ENCODE data around the gene RANBP3L.

DNA sequence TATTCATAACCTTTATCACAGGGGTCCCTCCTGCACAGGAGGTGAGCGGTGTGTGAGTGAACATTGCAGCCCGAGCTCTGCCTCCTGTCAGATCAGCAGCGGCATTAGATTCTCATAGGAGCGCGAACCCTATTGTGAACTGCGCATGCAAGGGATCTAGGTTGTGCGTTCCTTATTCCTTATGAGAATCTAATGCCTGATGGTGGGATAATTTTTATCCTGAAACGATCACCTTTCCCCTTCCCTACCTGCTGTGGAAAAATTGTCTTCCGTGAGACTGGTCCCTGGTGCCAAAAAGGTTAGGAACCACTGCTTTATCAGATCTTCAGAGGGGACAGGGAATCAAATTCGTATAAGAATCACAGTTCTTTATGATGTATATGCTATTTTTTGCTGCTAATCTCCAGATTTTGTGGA is 9.2 kb downstream of the SUB1 start:
- PRO-cap, 4 experiments, result no peak in any of the 4 experiments
- RAMPAGE, long total RNA, 2 experiments, result no peak in any of the 2 experiments
- RRBS, result no CpG with 5 or more reads among the region's 10 CpGs

DNA sequence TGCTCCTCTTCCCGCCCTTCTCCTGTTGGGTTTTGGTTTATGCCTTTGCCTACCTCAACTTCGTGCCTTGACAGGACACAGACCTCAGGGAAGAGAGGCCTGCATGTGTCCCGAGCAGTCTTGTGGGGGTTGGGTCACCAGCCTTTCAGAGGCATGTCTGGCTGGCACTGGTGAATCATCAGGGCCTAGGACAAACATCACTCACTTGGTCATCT is 56.8 kb downstream of the NPR3 start:
- PRO-cap, 4 experiments, result no peak in any of the 4 experiments
- RAMPAGE, long total RNA, 2 experiments, result no peak in any of the 2 experiments
- RRBS, result no CpG with 5 or more reads among the region's 3 CpGs

DNA sequence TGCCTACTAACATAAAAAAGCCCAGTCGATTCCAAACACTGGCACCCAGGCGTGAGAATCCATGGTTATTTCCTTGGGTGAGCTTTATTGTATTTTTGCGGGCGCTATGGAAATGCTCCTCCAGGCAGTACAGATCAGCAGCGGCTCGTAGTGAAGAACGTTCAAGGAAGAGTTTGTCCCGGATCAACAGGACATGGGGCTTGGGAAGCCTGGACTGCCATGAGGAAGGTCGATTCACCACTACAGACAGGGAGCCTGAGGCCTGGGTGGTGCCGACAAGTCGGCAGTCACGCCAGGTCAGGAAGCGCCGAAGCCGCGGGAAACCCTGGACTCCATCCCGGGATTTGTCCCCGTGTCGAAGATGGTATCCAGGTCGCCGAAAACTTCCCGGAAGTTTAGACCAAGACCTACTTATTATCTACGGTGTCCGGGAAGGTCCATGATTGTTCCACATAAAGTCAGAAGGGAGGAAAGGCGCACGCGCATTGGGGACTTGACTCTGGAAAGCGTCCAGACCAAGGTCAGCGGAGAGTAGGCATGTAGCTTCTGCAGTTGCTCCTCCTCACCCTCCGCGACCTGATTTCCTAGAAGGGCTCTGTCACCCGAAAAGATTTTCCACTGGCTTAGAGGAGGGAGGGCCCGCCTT is 385 bp upstream of the TARS1 start:
- PRO-cap, 4 experiments, result peak in 4 of 4 experiments; most common plus-strand start position 513 of the sequence (in 3); most common minus-strand start position 578 of the sequence (in 3)
- RAMPAGE, long total RNA, 2 experiments, result start-site peak on the minus strand in 1 of 2 experiments, centred at position 362 of the sequence, 16 reads per replicate
- RRBS, result 7% methylated on average over 7 of the region's 33 CpGs

DNA sequence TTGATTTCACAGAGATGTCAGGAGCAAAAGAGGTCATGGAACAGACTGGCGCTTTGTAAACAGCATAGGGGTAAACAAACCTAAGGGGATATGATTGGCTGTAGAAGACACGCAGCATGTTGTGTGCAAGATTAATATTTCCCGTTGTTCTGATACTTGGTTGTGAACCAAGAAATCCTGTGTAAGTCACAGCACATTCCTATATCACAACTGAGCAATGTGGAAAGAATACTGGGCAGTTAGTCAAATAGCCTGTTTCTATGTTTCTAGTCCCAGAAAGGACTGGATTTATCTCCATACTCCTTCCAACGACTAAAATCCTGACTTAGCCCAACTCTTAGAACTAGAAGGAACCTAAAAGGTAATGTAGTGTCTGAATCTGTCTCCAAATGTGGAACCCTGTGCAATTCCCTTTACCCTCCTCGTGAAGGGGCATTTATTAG is 3.1 kb downstream of the ADAMTS12 start:
- PRO-cap, 4 experiments, result no peak in any of the 4 experiments
- RAMPAGE, long total RNA, 2 experiments, result no peak in any of the 2 experiments
- RRBS, result no CpG with 5 or more reads among the region's 5 CpGs

DNA sequence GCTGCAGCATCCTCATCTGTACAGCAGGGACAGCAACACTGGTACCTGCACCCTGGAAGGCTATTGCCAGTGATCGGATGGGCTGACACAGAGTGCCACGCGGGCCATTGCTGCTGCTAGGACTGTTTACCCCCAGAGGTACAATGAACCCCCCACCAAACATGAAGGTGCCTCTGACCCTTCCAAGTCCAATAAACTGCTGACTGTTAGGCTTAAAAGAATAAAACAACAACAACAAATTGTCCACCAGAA is 1.0 kb downstream of the ADAMTS12 start:
- PRO-cap, 4 experiments, result peak in 3 of 4 experiments; most common plus-strand start position 69 of the sequence (in 3)
- RAMPAGE, long total RNA, 2 experiments, result no peak in any of the 2 experiments
- RRBS, result no CpG with 5 or more reads among the region's 3 CpGs

GRCh38 chr5:34001075-34002056 is 6.5 kb downstream of the AMACR start:
- PRO-cap, 4 experiments, result no peak in any of the 4 experiments
- RAMPAGE, long total RNA, 2 experiments, result no peak in any of the 2 experiments
- RRBS, result no CpG with 5 or more reads among the region's 15 CpGs

GRCh38 chr5:34181264-34181482 is 138.2 kb upstream of the C1QTNF3 start:
- PRO-cap, 4 experiments, result no peak in any of the 4 experiments
- RAMPAGE, long total RNA, 2 experiments, result no peak in any of the 2 experiments
- RRBS, result no CpG with 5 or more reads among the region's 7 CpGs

DNA sequence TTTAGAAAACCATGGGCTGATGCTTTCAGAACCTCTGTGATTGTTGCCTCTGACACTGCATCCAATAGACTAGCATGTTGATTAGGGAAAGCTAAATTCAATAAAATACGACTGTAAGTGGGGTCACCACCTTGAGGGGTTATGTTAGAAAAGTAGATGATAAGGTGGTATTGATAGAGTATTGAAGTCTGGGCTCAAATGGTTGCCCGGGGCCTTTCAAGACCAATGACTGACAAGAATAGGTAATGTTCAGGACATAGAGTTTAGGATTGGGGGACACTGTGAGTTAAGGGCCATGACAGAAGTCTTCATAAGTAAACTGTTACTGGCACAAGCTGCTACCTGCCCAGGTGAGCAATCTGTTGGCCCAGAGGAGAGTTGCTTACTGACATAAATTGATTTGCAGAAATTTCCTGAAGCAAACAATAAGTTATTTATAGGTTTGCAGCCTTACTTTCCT is 202.6 kb upstream of the C1QTNF3 start:
- PRO-cap, 4 experiments, result no peak in any of the 4 experiments
- RAMPAGE, long total RNA, 2 experiments, result no peak in any of the 2 experiments
- RRBS, result no CpG with 5 or more reads among the region's 2 CpGs

- PRO-cap, 4 experiments, result no peak in any of the 4 experiments
- RAMPAGE, long total RNA, 2 experiments, result no peak in any of the 2 experiments
Measured at GRCh38 chr5:34411464-34411696, 244.7 kb upstream of the RAI14 start.

- PRO-cap, 4 experiments, result peak in 2 of 4 experiments; most common plus-strand start chr5:34466790 (in 2)
- RAMPAGE, long total RNA, 2 experiments, result no peak in any of the 2 experiments
- RRBS, result no CpG with 5 or more reads among the region's 5 CpGs
Measured at GRCh38 chr5:34466320-34467044, 189.6 kb upstream of the RAI14 start.

DNA sequence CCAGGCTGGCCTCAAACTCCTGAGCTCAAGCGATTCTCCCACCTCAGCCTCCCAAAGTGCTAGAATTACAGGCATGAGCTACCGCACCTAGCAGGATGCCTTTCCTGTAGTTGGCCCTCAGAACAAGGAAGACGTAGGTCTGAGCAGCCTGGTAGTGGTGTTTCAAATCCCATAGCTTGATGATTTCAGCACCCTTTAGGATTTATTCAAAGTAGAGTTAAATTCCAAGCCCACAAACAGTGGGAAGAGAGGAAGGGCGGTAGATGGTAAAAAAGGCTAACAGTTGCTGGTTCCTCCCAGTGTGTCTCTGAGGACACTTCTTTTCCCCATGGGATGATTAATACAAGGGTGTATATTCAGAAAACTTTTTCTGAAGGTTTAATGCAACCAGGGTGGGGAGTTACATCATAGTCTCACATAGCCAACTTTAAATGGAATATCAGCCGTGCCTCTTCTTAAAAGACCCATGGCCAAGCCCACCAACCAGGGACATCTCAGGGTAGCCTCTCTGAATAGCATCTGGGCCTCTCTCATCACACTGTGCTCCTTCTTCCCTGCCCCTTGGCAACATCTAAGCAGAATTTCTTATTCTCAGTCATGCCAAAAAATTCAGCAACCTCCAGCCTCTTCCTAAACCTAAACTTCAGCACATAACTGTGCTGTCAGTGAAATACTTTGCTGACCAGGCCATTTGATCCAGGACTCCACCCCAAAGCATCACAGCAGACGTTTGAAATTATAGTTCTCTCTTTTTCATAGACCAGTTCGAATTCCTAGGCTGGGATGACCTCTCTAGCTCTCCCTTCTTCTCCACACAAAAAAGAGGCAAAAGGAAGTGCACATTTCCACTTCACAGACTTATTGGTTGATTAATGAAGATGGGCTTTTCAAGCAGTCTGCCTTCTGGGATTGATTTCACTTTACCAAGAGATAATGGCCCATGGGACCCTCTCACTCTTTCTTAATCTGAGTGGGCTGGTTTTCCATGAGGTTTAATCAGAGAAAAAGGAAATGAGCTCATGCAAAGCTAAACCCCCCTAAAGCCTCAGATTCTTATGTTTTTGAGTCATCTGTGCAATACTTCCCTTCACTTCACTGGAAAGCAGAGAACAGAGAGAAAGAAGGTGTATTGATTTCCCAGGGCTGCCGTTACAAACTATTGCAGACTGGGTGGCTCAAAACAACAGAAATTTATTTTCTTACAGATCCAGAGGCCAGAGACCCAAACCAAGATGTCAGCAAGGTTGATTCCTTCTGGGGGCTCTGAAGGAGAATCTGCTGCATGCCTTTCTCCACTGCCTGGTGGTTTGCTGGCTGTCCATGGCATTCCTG is 85.2 kb upstream of the RAI14 start:
- PRO-cap, 4 experiments, result peak in 3 of 4 experiments; most common plus-strand start position 763 of the sequence (in 3); most common minus-strand start position 643 of the sequence (in 2)
- RAMPAGE, long total RNA, 2 experiments, result no peak in any of the 2 experiments
- RRBS, result no CpG with 5 or more reads among the region's 8 CpGs

DNA sequence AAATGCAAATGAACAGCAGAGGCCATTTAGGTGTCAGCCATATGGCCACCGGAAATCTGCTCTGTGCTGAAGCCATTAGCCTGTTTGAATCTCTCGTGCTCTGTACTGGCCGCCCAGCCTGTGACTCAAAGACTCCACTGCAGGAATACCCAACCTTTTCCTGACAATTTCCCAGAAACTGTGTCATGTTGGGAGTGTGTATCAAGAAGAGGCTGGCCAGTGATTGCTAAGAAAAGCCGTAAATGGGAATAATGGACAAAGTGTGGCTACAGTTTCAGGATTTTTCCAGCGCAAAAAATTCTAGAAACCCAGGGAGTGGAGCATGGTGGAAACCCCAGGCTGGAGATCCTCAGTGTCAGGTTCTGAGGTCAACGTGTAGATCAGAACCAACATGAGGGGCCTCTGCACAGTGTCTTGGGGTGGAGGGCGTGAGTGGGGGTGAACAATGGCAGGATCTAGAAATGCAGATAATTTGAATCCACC is 35.8 kb upstream of the RAI14 start:
- PRO-cap, 4 experiments, result no peak in any of the 4 experiments
- RAMPAGE, long total RNA, 2 experiments, result no peak in any of the 2 experiments
- RRBS, result no CpG with 5 or more reads among the region's 7 CpGs

- PRO-cap, 4 experiments, result peak in 4 of 4 experiments; most common plus-strand start chr5:34655771 (in 3); most common minus-strand start chr5:34655421 (in 3)
- RAMPAGE, long total RNA, 2 experiments, result no peak in any of the 2 experiments
- RRBS, result no CpG with 5 or more reads among the region's 19 CpGs
Measured at GRCh38 chr5:34655187-34655997, 736 bp upstream of the RAI14 start.

GRCh38 chr5:34699468-34699742 is 43.3 kb downstream of the RAI14 start:
- PRO-cap, 4 experiments, result no peak in any of the 4 experiments
- RAMPAGE, long total RNA, 2 experiments, result start-site peak on the plus strand in 1 of 2 experiments, at chr5:34699620-34699712 at its widest, 6 reads per replicate
- RRBS, result no CpG with 5 or more reads among the region's 2 CpGs

DNA sequence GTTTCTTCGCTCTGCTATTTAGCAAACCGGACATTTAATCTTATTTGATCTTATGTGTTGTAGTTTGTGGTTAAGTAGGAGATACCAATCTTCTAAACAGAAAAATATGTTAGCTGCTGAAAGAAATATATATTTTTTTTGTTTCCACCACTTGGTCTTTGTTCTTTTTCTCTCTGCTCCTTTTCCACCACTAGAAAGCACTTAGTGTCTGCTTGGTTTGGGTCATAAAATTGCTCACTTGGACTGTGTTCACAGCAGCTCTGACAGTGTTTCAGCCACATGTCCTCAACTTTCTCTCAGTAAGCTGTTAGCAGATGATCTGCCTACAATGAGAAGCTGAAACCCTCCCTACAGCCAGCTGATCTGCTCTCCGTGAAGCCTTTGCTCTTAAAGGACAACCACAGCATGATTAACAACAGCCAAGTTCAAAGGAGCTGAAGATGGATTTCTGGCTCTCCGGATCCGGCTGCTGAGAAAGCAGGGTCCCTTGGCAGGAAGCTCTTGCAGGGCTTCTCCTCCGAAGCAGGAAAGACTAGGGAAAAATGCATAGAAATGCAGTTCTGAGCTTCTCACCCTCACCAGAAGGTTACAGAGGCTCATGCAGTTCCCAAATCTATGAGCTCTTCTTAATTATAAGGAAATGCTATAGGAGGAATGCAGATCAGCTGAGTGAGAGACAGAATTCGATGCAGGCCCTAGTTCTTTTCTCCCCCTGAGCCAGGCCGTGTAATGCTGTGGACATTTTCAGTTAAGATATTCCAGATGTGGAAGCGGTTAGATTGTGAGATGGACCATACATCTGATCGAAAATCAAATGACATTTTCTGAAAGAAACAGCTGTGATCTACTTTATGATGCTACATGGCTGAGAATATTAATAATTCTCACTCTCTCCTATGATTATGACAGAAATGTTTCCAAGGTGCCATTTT is 31.5 kb downstream of the PRLR start:
- PRO-cap, 4 experiments, result peak in 1 of 4 experiments; most common plus-strand start position 633 of the sequence (in 1)
- RAMPAGE, long total RNA, 2 experiments, result no peak in any of the 2 experiments
- RRBS, result no CpG with 5 or more reads among the region's 10 CpGs

GRCh38 chr5:35672933-35673554 is 55.4 kb downstream of the SPEF2 start:
- PRO-cap, 4 experiments, result no peak in any of the 4 experiments
- RAMPAGE, long total RNA, 2 experiments, result no peak in any of the 2 experiments
- RRBS, result no CpG with 5 or more reads among the region's 1 CpG

DNA sequence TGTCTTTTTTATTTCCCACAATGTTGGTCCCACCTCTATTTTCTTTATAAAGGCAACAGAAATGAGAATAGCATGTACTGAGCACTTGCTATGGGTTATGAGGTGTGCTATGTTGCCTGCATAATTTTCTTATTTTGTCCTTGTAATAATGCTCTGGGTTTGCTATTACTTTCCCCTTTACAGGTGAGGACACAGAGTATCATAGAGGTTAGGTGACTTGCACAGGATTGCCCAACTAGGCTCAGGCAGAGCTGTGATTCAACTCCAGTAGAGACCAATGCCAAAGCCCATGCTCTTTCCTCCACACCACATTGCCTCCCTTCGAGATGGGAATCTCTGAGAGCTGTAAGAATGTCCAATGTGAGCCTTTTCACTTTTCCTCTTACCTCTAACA is 39.5 kb upstream of the IL7R start:
- PRO-cap, 4 experiments, result peak in 1 of 4 experiments; most common plus-strand start position 194 of the sequence (in 1)
- RAMPAGE, long total RNA, 2 experiments, result no peak in any of the 2 experiments
- RRBS, result no CpG with 5 or more reads among the region's 1 CpG

- PRO-cap, 4 experiments, result no peak in any of the 4 experiments
- RAMPAGE, long total RNA, 2 experiments, result no peak in any of the 2 experiments
- RRBS, result no CpG with 5 or more reads among the region's 4 CpGs
Measured at GRCh38 chr5:35854950-35855665, 1.6 kb upstream of the IL7R start.

- PRO-cap, 4 experiments, result no peak in any of the 4 experiments
- RAMPAGE, long total RNA, 2 experiments, result no peak in any of the 2 experiments
- RRBS, result no CpG with 5 or more reads among the region's 15 CpGs
Measured at GRCh38 chr5:36150854-36151344, 788 bp downstream of the LMBRD2 start.

GRCh38 chr5:36301668-36302705 is at the start of gene RANBP3L:
Gene RANBP3L, minus strand, starts transcription at chr5:36301902.
- PRO-cap, 4 experiments, result peak in 2 of 4 experiments; most common plus-strand start chr5:36302562 (in 2); most common minus-strand start chr5:36301900 (in 1)
- RAMPAGE, long total RNA, 2 experiments, result start-site peak on the minus strand in 1 of 2 experiments, at chr5:36301897-36301902 at its widest, 17 reads per replicate
- RRBS, result no CpG with 5 or more reads among the region's 6 CpGs